ENCODE measurements around the gene TIGD2.

DNA sequence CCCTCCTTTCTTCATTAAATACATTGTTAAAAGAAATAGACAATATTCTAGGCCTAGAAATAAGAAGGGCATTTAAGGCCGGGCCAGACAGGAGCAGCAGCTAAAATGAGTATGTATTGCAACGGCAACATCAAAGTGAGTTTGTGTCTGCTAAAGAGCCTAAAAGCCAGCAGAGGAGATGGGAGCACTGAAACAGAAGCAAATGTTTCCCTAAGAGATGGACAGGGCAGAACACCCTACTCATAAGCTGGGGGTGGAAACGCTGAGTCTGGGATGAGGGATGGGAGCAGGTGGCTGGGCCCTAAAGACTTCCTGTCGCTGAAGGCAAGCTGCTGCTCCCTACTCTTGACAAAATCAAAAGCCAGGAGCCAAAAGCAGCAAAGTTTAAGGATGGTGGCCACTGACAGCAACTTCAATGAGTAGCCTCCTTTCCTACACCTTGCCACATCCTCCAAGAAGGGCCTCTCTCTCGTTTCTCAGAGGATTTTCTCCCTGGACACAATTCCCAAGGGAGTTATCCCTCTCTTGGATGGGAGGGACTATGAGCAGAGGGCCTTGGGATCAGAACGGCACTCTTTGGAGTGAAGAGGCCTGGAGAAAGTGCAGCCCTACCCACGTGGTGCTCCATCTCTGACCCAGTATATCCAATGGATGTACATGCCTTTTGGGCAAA lies 40.6 kb upstream of the NAP1L5 start:
- PRO-cap, 5 experiments, result no peak in any of the 5 experiments
- RAMPAGE, long total RNA, 2 experiments, result no peak in any of the 2 experiments
- RRBS, result no CpG with 5 or more reads among the region's 7 CpGs

DNA sequence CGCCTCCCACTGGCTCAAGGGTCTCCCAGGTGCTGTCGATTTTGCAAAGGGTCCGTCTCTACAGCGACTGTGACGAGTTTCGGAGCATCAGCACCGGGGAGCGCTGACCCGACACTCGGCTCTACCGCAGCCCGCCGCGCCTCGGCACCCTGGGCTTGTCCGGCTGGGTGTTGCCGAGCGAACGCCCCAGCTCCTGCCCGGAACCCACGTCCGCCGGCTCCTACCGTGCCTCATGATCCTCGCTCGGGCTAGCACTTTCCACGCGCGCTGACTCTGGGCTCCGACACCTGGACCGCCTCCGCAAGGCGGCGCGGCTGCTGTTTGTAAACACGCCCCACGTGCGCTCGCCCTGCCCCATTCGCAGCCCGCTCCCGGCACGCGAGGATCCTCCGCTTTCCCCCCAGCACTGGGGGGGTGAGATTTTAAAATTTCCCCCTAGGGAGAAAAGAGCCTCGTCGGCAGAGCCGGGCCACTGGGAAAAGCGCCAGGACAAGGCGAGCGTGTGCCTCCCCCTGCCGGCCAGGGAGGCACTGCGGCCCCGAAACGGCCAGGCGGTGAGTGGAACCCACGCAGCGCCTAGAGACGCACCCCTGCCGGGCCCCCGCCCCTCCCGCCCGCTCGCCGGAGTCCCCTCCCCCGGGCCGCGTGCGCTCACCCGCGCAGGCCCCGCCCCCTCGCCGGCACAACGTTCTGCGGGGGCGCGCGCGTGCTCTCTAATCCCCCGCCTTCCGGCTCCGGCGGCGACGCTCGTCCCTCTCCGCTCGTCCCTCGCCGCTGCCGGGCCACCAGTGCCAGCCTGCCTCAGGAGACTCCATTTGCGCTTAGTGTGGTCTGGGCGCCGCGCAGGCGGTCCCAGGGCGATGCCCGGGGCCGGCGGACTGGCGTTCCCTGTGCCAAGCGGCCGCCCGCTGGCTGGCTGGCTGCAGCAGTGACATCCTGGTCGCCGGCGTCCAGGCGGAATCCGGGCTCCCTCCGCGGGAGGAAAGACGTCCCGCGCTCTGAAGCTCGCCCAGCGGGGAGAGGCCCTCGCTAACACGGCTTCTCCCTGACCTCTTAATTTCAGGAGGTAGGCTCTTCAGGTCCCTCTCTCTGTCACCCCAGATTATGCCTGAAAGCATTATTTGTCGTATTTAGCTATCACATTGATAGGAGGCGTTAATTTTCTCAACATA lies at the start of gene TIGD2:
Gene TIGD2, plus strand, starts transcription at position 716 of the 1,172 bp plus-strand sequence.
- PRO-cap, 5 experiments, result peak in 5 of 5 experiments; most common plus-strand start position 716 of the sequence (in 5); most common minus-strand start position 294 of the sequence (in 2)
- RAMPAGE, long total RNA, 2 experiments, result start-site peak on the plus strand in 1 of 2 experiments, centred at position 770 of the sequence, 1,761 reads per replicate; start-site peak on the minus strand in 1 of 2 experiments, centred at position 549 of the sequence, 61 reads per replicate
- RRBS, result 1% methylated on average over 68 of the region's 121 CpGs

DNA sequence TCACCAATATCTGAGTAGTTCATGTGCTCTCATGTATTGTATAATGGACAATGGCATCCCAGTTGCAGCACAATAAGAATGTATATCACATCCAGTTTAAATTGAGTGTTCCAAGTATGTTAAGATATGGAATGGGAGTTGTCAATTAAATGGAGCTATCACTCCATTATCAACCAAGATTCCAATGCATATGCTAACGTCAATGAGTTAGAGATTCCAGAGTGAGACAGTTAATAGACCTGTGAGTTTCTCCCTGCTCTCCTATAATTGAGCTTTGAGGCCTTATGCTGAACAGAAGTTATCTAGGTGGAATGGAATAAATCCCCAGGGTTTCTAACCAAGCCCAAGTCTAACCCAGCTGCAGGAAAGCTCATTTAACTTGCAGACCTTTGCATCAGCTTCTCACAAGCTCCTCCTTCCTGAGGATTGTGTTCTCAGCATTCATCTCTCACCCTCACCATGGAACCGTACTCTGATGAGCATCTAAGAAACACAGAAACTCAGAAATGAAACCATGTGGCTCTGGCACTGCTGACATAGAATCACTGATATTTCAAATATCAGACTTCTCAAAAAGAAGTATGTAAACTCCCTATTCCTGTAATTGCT lies 84.9 kb downstream of the TIGD2 start:
- PRO-cap, 5 experiments, result no peak in any of the 5 experiments
- RAMPAGE, long total RNA, 2 experiments, result no peak in any of the 2 experiments
- RRBS, result no CpG with 5 or more reads among the region's 2 CpGs

DNA sequence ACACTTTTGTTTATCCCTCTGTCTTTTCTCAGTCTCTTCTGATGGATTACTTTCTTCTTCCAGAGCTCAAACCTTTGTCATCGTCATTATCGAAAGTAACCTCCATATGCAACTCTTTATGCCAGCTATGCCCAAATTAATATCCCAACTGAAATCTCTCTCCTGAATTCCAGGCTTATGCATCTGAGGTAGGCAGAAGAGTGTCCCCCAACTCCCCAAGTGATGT lies 99.7 kb upstream of the GPRIN3 start:
- PRO-cap, 5 experiments, result no peak in any of the 5 experiments
- RAMPAGE, long total RNA, 2 experiments, result no peak in any of the 2 experiments
- RRBS, result no CpG with 5 or more reads among the region's 2 CpGs

GRCh38 chr4:89549796-89550090 lies 242.1 kb upstream of the GPRIN3 start:
- PRO-cap, 5 experiments, result no peak in any of the 5 experiments
- RAMPAGE, long total RNA, 2 experiments, result no peak in any of the 2 experiments
- RRBS, result no CpG with 5 or more reads among the region's 1 CpG

- PRO-cap, 5 experiments, result no peak in any of the 5 experiments
- RAMPAGE, long total RNA, 2 experiments, result no peak in any of the 2 experiments
- RRBS, result no CpG with 5 or more reads among the region's 3 CpGs
Measured at GRCh38 chr4:89742872-89743695, 93.9 kb downstream of the SNCA start.

GRCh38 chr4:89765778-89766447 lies 71.0 kb downstream of the SNCA start:
- PRO-cap, 5 experiments, result no peak in any of the 5 experiments
- RAMPAGE, long total RNA, 2 experiments, result no peak in any of the 2 experiments
- RRBS, result no CpG with 5 or more reads among the region's 4 CpGs

DNA sequence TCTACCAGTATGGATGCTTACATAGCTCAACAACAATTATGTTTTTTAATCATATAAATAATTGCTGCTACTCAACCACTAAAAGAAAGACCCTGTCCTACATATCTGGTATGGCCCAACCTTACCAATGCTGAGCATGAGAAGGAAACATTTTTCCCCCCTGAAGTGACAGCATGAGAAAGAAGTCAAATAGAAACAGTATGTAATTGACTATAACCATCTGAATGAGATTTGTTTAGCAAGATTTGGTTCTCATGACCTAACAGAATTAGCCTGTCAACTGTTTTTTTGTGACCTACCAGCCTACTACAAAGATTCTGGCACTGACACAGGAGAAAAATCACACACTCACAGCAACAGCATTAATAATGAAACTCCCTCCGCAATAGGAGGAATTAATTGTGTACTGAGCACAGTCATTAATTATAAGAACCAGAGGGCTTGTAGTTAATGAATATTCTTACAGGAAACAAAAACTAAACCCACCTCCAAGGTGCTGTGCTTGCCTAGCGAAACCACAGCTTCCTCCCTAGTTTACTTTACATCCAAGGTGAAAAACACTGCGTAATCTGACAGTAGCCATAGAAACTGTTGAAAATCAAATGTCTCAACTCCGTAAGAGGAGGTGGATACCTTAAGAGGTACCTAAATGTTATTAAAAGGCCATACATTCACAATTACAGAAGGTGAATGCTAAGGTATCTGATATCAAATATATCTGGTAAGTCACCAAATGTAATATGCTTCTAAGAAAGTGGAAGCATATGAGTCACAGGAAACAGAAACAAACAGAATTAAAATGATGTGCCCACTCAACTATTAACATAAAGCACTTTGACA lies 34.9 kb downstream of the MMRN1 start:
- PRO-cap, 5 experiments, result no peak in any of the 5 experiments
- RAMPAGE, long total RNA, 2 experiments, result no peak in any of the 2 experiments
- RRBS, result no CpG with 5 or more reads among the region's 4 CpGs

GRCh38 chr4:92304736-92305113 lies 959 bp downstream of the GRID2 start:
- PRO-cap, 5 experiments, result no peak in any of the 5 experiments
- RAMPAGE, long total RNA, 2 experiments, result no peak in any of the 2 experiments
- RRBS, result no CpG with 5 or more reads among the region's 12 CpGs

- PRO-cap, 5 experiments, result no peak in any of the 5 experiments
- RAMPAGE, long total RNA, 2 experiments, result no peak in any of the 2 experiments
- RRBS, result 2% methylated on average over 2 of the region's 37 CpGs
Measured at GRCh38 chr4:93829259-93829731, 742 bp downstream of the ATOH1 start.

GRCh38 chr4:94460138-94460822 lies 8.5 kb downstream of the PDLIM5 start:
- PRO-cap, 5 experiments, result no peak in any of the 5 experiments
- RAMPAGE, long total RNA, 2 experiments, result no peak in any of the 2 experiments
- RRBS, result no CpG with 5 or more reads among the region's 5 CpGs

GRCh38 chr4:94463333-94463994 lies 11.7 kb downstream of the PDLIM5 start:
- PRO-cap, 5 experiments, result no peak in any of the 5 experiments
- RAMPAGE, long total RNA, 2 experiments, result no peak in any of the 2 experiments
- RRBS, result no CpG with 5 or more reads among the region's 2 CpGs

GRCh38 chr4:94468890-94469744 lies 17.4 kb downstream of the PDLIM5 start:
- PRO-cap, 5 experiments, result no peak in any of the 5 experiments
- RAMPAGE, long total RNA, 2 experiments, result no peak in any of the 2 experiments
- RRBS, result no CpG with 5 or more reads among the region's 2 CpGs

GRCh38 chr4:94487301-94487793 lies 35.6 kb downstream of the PDLIM5 start:
- PRO-cap, 5 experiments, result no peak in any of the 5 experiments
- RAMPAGE, long total RNA, 2 experiments, result no peak in any of the 2 experiments
- RRBS, result no CpG with 5 or more reads among the region's 3 CpGs

DNA sequence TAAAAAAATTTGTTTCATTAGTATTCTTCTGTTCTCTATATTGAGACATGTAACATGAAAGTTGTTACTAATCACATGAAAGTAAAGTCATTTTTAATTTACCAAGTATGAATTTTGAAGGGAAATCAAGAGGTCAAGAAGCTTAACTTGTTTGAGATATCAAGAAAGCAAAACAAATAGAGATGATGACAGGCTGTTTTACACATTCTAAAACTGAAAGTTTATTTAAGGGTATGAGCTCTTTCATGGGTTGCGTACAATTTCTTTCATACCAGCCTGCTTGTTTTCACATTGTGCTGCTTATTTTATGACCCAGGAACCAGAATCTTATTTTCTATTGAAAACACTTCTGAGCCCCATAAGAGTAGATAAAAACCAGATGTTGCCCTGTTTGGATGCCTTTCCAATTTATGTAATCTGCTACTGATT lies 74.1 kb downstream of the PDLIM5 start:
- PRO-cap, 5 experiments, result no peak in any of the 5 experiments
- RAMPAGE, long total RNA, 2 experiments, result no peak in any of the 2 experiments
- RRBS, result no CpG with 5 or more reads among the region's 1 CpG

- PRO-cap, 5 experiments, result no peak in any of the 5 experiments
- RAMPAGE, long total RNA, 2 experiments, result no peak in any of the 2 experiments
- RRBS, result no CpG with 5 or more reads among the region's 4 CpGs
Measured at GRCh38 chr4:94558116-94558979, 106.6 kb downstream of the PDLIM5 start.

DNA sequence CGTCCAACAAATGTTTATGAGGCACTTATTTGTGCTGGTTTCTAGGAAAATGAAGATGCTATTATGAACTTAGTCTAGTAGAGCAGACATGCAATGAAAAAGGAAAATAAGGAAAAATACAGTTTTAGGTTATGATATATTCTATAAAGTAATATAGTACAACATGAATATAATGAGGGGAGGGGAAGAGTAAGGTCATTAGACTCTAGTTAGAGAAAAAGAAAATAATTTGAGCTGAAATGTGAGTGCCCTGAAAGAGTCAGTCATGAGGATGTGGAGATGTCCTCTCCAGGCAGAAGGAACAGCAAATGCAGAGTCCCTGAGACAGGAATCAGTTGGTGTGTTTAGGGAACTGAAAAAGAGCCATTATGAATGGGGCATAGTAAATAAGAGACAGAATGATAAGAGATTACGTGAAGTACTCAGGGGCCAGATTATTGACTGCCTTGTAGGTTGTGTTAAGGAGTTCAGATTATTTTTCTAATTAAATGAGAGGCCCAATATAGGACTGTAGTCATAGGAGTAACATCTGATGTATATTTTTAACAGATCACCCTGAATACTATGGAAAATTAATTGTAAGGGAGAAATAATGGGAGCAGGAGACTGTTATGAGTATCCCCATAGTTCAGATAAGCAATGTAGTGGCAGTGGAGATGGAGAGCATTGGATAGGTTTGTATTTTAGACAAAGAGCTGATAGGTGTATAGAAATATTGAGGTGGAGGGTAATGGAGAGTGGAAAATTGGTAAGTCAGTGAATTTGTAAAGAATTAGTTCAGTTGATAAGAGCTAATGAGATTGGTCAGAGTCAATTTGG lies 147.1 kb downstream of the PDLIM5 start:
- PRO-cap, 5 experiments, result no peak in any of the 5 experiments
- RAMPAGE, long total RNA, 2 experiments, result no peak in any of the 2 experiments
- RRBS, result no CpG with 5 or more reads among the region's 2 CpGs

GRCh38 chr4:94758304-94759329 lies 862 bp downstream of the BMPR1B start:
- PRO-cap, 5 experiments, result no peak in any of the 5 experiments
- RAMPAGE, long total RNA, 2 experiments, result no peak in any of the 2 experiments
- RRBS, result 5% methylated on average over 12 of the region's 61 CpGs

DNA sequence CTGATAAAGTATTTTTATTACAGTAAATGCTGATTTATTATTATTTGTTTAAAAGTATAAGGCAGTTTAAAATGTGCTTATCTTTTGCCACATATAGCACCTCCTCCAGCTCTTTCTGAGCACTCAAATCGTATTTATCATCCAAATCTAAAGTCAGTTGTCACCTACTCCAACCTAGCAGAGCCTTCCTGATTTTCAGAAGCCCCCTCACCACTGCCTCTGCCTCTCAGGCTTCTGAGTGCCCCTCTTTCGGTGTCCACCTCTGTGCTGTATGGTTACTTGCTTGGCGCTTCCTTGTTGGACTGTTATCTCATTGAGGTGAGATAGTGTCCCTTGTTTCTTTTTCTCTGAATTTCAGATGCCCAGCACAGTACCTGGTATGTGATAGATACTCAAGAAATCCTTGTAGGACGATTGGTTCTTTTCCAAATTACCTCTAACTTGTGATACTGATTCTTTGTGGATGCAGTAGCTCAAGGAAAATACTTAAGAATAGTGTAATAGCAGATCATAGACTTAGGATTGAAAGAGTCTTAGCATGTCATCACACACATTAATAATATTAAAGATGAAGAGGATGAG lies 2.7 kb downstream of the BMPR1B start:
- PRO-cap, 5 experiments, result no peak in any of the 5 experiments
- RAMPAGE, long total RNA, 2 experiments, result no peak in any of the 2 experiments
- RRBS, result no CpG with 5 or more reads among the region's 4 CpGs

DNA sequence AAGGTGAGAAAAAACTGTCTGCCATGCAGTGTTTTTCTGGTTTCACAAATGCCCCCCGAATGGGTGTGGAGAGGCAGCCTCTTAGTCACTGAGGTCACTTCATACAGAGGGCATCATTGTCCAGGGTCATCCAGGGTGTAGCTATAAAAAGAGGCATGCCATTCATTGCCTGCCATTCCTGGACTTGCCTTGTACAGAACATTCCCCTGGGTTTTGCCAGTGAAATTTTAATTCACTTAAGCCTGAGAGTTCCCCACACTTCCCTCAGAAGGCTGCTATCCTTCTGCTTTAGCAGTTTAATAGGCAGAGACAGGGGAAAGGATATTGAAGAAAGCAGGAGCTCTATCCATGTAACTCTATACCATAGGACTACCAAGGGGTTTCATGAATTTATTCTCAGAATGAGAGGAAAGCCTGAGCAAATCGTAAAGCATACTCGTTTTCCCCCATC lies 230.2 kb downstream of the UNC5C start:
- PRO-cap, 5 experiments, result no peak in any of the 5 experiments
- RAMPAGE, long total RNA, 2 experiments, result no peak in any of the 2 experiments
- RRBS, result no CpG with 5 or more reads among the region's 3 CpGs

Data from liver (tissue), 9 donors.